Neural cell (in vitro differentiated cells): ENCODE data around the gene NPIPB6.

DNA sequence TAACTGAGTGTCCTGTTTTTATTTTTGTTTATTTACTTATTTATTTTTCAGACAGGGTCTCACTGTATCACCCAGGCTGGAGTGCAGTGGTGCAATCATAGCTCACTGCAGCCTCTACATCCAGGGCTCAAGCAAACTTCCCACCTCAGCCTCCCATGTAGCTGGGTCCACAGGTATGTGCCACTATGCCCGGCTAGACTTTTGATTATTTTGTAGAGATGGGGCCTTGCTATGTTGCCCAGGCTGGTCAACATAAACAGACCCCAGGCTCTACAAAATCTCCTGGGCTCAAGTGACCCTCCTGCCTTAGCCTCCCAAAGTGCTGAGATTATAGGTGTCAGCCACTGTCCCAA, 127.6 kb upstream of the HS3ST4 start:
- RAMPAGE, long total RNA: no peak

- RAMPAGE, long total RNA: no peak
Observed at GRCh38 chr16:26256568-26256972, 564.8 kb downstream of the HS3ST4 start.

DNA sequence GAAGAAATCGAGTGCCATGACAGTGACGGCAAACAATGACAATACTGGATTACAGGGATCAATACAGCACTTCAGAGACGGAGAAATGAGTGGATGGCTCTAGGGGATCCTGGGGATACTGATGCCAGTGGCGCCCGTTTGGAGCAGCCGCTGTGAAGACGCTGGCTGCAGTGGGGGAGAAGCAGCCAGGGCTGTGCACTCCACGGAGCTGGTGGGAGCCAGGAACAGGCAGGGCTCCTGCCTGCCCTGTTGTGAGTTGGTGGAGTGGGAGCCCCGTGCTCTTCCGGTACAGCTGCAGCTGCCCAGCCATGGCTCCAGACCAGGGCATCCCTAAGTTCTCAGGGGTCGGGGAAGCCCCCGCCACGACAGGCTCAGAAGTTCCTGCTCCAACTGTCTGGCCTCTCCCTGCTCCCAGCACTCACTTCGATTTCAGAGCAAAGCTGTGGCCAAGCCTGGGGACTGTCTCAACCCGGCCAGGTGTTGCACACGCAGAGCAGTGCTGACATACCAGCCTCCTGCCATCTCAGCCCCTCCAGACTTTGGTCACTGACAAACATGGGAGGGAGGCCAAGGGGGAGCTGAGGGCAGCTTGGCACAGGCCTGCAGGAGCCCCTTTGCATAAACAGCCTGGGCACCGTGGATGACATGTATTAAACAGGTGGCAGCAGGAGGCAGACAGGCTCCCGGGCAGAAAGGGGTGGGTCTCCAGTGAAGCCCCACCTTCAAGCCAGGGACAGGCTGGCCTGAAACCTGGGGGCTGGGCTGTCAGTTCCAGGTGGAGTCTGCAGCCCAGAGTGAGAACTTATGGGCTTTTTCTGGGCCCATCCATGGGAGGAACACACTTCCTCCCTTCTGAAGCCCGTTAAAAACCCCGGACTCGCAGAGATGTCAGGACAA, 13.9 kb upstream of the KDM8 start:
- RAMPAGE, long total RNA: no peak

GRCh38 chr16:27196027-27196350, 7.3 kb upstream of the KDM8 start:
- RAMPAGE, long total RNA: no peak

GRCh38 chr16:27221889-27222665, 18.8 kb downstream of the KDM8 start:
- RAMPAGE, long total RNA: no peak

GRCh38 chr16:27238026-27238669, 30.4 kb downstream of the NSMCE1 start:
- RAMPAGE, long total RNA: no peak

DNA sequence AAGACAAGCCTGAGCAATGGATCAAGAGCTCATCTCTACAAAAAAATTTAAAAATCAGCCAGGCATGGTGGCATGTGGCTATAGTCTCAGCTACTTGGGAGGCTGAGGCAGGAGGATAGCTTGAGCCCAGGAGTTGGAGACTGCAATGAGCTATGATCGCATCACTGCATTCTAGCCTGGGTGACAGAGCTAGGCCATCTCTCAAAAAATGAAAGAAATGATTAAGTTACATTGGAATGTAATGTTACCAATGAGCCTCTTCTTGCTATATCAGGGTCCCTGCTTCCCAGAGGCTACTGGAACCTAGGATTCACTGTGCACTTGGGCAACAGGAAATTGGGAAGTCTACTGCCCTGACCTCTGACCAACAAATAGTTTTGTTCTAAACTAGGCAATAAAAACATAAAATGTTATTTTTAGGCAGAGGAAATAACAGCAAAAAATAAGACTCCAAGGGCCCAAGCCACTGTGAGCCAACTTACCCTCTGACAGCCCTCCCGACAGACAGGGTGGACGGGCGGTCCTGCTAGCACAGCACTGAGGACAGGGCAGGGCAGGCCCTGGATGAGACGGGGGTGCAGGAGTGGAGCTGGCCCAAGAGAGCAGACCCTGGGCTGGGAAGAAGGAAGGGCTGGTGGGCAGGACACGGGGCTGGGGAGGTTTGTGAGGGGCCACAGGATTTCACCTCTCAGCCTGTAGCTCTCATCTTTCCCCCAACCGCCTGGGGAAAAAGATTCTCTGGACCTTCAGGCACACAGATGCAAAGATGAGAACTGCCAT, 27.5 kb downstream of the NSMCE1 start:
- RAMPAGE, long total RNA: no peak

GRCh38 chr16:27346178-27347000, 32.6 kb downstream of the IL4R start:
- RAMPAGE, long total RNA: no peak

DNA sequence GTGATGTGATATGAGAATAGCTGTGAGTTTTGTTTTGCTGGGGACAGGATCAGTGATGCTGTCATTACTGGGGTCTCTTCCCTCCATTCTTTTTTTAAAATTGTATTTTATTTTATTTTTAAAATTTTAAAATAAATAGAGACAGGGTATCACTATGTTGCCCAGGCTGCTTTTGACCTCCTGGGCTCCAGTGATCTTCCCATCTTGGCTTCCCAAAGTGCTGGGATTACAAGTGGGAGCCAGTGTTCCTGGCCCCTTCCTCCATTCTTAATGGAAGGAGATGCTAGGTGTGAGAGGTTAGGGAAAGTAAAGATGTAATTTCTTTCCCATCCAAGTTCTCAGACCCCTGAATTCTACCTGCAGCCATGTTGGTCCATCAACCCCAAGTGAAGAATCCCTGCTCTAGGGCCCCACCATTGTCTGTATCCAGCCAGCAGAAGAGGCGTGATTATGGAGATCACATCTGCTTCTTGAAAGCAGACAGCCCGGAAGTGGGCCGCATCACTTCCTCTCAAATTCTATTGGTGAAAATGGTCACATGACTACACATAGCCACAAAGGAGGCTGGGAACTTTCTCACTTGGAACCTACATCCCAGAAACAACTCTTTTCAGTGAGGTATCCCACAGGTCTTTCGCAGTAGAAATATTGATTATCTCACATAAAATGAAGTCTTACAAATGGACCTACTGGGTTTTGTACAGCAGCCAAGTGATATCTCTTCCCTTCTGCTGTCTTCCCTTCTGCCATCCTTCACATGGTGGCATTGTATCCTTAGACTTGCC, 40.0 kb downstream of the IL4R start:
- RAMPAGE, long total RNA: no peak

DNA sequence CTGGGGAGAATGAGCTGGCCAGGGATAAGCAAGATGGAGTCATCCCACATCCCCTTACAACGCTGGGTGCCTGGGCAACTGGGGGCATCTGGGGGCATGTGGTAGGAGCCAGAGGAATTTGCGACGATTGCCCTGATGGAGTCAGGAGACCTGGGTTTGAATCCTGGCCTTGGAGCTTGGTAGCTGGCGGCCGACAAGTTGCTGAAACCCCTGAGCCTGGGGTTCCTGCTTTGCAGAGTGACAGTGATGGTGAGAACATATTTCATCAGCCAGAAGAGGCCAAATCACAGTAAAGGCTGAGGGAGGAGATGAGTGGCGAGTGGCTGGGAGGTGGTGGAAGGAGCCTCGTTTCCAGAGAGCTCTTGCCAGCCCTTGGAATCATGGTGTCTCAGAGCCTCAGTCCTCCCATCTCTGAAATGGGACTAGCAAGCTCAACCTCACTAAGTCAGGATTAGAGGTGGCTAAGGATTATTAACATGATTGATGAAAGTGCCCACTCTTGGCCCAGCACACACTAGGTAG, 42.9 kb downstream of the IL4R start:
- RAMPAGE, long total RNA: no peak

- RAMPAGE, long total RNA: no peak
Observed at GRCh38 chr16:27374756-27375521, 27.0 kb upstream of the IL21R start.

DNA sequence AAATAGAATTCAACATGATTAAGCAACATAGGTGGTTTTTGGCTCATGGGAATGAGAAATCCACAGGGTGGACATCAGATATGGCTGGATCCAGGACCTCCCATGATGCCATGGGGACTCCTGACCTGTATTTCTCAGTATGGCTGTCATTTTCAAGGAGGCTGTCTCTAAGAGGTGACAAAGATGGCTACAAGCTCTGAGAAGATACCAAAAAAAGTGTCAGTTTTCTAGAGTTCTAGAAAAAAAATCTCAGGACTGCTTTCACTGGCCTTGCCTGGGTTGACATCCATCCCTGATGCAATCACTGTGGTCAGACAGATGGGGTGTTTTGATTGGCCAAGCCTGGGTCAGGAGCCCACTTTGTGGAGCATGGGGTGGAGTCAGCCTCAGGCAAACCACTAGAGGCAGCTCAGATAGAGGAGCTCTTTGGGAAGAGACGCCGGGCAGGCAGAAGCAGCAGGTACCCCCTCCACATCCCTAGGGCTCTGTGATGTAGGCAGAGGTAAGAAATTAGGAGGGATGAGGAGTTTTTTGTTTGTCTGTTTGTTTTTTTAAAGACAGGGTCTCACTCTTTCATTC, 25.0 kb downstream of the IL21R start:
- RAMPAGE, long total RNA: no peak

DNA sequence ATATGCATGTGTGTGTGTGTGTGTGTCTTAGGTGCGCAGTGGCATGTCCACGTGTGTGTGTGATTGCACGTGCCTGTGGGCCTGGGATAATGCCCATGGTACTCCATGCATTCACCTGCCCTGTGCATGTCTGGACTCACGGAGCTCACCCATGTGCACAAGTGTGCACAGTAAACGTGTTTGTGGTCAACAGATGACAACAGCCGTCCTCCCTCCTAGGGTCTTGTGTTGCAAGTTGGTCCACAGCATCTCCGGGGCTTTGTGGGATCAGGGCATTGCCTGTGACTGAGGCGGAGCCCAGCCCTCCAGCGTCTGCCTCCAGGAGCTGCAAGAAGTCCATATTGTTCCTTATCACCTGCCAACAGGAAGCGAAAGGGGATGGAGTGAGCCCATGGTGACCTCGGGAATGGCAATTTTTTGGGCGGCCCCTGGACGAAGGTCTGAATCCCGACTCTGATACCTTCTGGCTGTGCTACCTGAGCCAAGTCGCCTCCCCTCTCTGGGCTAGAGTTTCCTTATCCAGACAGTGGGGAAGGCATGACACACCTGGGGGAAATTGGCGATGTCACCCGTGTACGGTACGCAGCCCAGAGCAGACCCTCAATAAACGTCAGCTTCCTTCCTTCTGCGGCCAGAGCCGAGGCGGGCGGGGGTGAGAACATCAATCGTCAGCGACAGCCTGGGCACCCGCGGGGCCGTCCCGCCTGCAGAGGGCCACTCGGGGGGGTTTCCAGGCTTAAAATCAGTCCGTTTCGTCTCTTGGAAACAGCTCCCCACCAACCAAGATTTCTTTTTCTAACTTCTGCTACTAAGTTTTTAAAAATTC, 47.7 kb downstream of the IL21R start:
- RAMPAGE, long total RNA: no peak

- RAMPAGE, long total RNA: no peak
Observed at GRCh38 chr16:27665053-27665252, 115.0 kb downstream of the KATNIP start.

DNA sequence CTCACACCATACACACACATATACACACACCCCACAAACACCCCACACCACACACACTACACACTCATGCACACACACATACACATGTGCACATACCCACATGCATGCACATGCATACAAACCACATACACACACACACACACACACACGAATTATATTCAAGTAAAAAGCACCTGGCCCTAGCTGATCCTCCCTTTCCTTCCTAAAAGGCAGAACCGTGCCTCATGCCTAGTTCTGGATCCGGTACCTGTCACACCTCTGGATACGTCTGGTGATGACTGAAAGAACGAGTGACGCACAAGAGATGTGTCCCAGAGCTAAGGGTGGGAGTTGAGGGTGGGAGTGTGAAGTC, 26.3 kb upstream of the GSG1L start:
- RAMPAGE, long total RNA: no peak

GRCh38 chr16:28097309-28097685, 33.8 kb upstream of the GSG1L start:
- RAMPAGE, long total RNA: no peak

DNA sequence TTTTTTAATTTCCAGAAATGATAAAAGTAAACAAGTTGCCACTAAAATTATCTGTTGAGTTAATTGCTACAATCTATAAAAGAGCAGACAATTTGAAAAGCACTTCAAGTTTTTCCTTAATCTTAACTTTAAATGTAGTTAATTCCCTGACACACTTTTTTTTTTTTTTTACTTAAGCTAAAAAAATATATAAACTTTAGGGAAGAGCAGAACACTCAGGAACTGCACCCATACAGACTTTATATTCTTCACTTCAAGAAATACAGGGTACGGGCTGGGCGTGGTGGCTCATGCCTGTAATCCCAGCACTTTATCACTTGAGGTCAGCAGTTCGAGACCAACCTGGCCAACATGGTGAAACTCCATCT, 40.9 kb downstream of the XPO6 start:
- RAMPAGE, long total RNA: no peak

- RAMPAGE, long total RNA: no peak
Observed at GRCh38 chr16:28193624-28194261, 18.0 kb downstream of the XPO6 start.

- RAMPAGE, long total RNA: no peak
Observed at GRCh38 chr16:28363341-28363797, at the start of gene NPIPB6. Gene NPIPB6 (minus strand): TSS chr16:28363508.

DNA sequence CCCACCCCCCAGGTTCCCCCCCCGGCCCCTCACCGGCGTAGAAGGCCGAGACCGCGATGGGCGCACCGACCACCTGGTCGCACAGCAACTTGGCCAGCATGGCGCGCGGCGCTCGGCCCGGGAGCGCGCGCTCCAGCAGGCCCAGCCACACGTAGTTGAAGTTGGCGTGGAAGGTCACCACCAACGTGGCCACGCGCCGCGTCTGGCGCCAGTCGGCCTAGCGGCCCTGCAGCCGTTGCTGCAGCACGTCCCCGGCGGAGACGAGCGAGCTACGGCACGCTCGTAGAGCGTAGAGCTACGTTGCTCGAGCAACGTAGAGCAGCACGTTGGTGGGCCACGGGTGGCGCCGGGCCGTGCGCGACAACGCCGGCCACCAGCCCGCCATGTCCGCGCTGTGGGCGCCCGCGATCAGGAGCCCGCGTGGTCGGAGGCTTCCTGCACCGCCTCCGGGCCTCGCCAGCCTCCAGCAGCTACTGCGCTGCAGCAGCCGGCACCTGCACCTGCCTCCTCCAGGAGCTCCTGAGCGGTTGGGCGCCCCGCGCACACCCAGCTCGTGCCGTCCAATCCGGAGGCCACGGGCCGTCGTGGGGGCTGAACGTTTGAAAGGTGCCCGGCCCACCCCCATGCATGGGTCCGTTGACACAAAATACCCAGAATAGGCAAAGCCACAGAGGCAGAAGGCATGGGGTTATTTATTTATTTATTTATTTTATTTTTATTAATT, 13.4 kb upstream of the SULT1A1 start:
- RAMPAGE, long total RNA: no peak